Keratinocyte (primary cell): ENCODE measurements around a stretch of chr4.

CAGE:
- cytosol, long polyA minus RNA, result no peak
- cytosol, long polyA plus RNA, result no peak
- long polyA plus RNA, result no peak
- nucleus, long polyA minus RNA, result no peak
- nucleus, long polyA plus RNA, result no peak
Measured at GRCh38 chr4:73397537-73397997, 6.5 kb upstream of the ALB start.

CAGE:
- cytosol, long polyA minus RNA, result no peak
- cytosol, long polyA plus RNA, result no peak
- long polyA plus RNA, result no peak
- nucleus, long polyA minus RNA, result no peak
- nucleus, long polyA plus RNA, result no peak
Measured at GRCh38 chr4:73481299-73481643, 274 bp upstream of the AFM start.

DNA sequence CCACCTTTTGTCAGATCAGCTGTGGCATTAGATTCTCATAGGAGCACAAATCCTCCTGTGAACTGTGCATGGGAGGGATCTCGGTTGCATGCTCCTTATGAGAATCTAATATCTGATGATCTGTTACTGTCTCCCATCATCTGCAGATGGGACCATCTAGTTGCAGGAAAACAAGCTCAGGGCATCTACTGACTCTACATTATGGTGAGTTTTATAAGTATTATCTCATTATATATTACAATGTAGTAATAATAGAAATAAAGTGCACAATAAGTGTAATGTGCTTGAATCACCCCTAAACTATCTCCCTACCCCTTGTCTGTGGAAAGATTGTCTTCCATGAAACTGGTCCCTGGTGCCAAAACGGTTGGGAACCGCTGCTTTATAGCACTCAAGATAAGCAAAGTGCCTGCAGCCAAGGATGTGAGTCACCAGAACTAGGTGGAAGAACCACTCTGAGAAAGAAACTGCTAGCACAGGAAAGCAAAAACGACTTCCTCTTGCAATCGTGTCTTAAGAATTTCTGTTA is 32.6 kb upstream of the CXCL8 start:
CAGE:
- cytosol, long polyA minus RNA, result no peak
- cytosol, long polyA plus RNA, result no peak
- long polyA plus RNA, result no peak
- nucleus, long polyA minus RNA, result no peak
- nucleus, long polyA plus RNA, result no peak

GRCh38 chr4:73709262-73709972 is 31.0 kb upstream of the CXCL8 start:
CAGE:
- cytosol, long polyA minus RNA, result no peak
- cytosol, long polyA plus RNA, result no peak
- long polyA plus RNA, result no peak
- nucleus, long polyA minus RNA, result no peak
- nucleus, long polyA plus RNA, result no peak

GRCh38 chr4:73855485-73855812 is 2.4 kb downstream of the PF4V1 start:
CAGE:
- cytosol, long polyA minus RNA, result no peak
- cytosol, long polyA plus RNA, result no peak
- long polyA plus RNA, result no peak
- nucleus, long polyA minus RNA, result no peak
- nucleus, long polyA plus RNA, result no peak

GRCh38 chr4:74039373-74039875 is 935 bp upstream of the CXCL3 start:
CAGE:
- cytosol, long polyA minus RNA, result no peak
- cytosol, long polyA plus RNA, result no peak
- long polyA plus RNA, result no peak
- nucleus, long polyA minus RNA, result no peak
- nucleus, long polyA plus RNA, result no peak

CAGE:
- cytosol, long polyA minus RNA, result no peak
- cytosol, long polyA plus RNA, result no peak
- long polyA plus RNA, result no peak
- nucleus, long polyA minus RNA, result no peak
- nucleus, long polyA plus RNA, result no peak
Measured at GRCh38 chr4:74167591-74167919, 9.6 kb downstream of the MTHFD2L start.

GRCh38 chr4:74375674-74376321 is 10.9 kb downstream of the EREG start:
CAGE:
- cytosol, long polyA minus RNA, result no peak
- cytosol, long polyA plus RNA, result no peak
- long polyA plus RNA, result no peak
- nucleus, long polyA minus RNA, result no peak
- nucleus, long polyA plus RNA, result no peak

GRCh38 chr4:74529558-74529979 is 84.6 kb downstream of the AREG start:
CAGE:
- cytosol, long polyA minus RNA, result no peak
- cytosol, long polyA plus RNA, result no peak
- long polyA plus RNA, result no peak
- nucleus, long polyA minus RNA, result no peak
- nucleus, long polyA plus RNA, result no peak

CAGE:
- cytosol, long polyA minus RNA, result no peak
- cytosol, long polyA plus RNA, result no peak
- long polyA plus RNA, result no peak
- nucleus, long polyA minus RNA, result no peak
- nucleus, long polyA plus RNA, result no peak
Measured at GRCh38 chr4:74539592-74539791, 94.6 kb downstream of the AREG start.

DNA sequence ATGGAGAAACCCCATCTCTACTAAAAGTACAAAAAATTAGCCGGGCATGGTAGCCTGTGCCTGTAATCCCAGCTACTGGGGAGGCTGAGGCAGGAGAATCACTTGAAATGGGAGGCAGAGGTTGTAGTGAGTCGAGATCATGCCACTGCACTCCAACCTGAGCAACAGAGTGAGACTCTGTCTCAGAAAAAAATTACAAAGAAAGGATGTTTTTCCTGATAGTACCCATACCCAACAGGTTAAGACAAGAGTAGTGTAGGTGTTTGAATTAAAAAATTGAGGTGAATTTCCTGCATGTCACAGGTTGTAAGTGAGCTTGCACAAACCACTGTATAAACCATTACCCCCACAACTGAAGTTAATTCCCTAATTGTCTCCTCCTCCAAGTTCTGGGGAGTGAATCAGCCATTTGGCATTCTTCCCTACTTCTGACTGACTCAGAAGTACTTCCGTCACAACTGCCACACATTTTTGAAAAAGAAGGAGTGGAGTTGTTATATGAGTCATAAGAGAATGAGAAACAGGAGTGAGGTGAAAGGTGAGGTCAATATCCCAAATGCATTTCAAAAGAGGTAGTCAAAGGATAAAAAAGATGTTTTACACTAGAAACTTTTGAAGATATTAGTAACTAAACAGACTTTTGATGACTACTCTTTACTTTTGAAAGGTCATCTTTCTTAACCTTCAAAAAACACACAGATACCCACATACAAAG is 134.6 kb downstream of the BTC start:
CAGE:
- cytosol, long polyA minus RNA, result no peak
- cytosol, long polyA plus RNA, result no peak
- long polyA plus RNA, result no peak
- nucleus, long polyA minus RNA, result no peak
- nucleus, long polyA plus RNA, result no peak

DNA sequence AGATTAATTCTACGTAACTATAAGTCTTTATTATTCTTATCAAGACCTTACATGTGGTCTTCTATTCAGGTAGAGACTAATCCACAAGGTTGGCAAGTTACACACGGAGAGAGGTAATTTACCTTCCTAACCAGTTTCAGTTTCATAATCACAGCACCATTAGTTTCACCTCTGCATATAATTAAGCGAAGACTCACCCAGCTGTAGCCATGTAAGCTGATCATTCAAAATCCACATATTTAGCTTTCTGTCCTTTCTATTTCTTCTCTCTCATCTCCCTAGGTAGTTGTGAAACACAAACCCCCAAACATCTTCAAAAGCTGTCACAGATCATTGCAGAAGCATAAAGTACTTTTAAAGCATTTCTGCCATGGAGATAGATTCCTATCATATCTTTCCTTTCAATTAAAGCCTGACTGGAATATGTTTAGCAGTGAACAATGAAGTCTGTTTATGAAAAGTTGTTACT is 78.5 kb downstream of the BTC start:
CAGE:
- cytosol, long polyA minus RNA, result no peak
- cytosol, long polyA plus RNA, result no peak
- long polyA plus RNA, result no peak
- nucleus, long polyA minus RNA, result no peak
- nucleus, long polyA plus RNA, result no peak

DNA sequence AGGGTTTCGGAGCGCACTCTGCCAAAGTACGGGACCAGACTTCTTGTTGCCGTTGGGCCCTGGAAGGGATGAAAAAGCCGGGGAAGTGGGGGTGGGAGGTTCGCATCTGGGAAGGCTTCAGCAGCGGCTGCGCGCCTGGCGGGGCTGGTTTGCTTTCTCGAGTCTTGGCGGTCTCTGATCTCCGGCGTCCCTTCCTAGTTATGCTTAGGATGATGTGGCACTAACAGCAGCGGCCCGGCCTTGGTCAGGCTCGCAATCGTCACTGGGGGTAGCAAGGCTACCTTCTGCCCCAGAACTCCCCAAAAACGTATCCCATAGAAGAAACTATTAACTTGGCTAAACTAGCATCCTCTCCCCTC is 759 bp downstream of the PARM1 start:
CAGE:
- cytosol, long polyA minus RNA, result no peak
- cytosol, long polyA plus RNA, result no peak
- long polyA plus RNA, result no peak
- nucleus, long polyA minus RNA, result no peak
- nucleus, long polyA plus RNA, result no peak

DNA sequence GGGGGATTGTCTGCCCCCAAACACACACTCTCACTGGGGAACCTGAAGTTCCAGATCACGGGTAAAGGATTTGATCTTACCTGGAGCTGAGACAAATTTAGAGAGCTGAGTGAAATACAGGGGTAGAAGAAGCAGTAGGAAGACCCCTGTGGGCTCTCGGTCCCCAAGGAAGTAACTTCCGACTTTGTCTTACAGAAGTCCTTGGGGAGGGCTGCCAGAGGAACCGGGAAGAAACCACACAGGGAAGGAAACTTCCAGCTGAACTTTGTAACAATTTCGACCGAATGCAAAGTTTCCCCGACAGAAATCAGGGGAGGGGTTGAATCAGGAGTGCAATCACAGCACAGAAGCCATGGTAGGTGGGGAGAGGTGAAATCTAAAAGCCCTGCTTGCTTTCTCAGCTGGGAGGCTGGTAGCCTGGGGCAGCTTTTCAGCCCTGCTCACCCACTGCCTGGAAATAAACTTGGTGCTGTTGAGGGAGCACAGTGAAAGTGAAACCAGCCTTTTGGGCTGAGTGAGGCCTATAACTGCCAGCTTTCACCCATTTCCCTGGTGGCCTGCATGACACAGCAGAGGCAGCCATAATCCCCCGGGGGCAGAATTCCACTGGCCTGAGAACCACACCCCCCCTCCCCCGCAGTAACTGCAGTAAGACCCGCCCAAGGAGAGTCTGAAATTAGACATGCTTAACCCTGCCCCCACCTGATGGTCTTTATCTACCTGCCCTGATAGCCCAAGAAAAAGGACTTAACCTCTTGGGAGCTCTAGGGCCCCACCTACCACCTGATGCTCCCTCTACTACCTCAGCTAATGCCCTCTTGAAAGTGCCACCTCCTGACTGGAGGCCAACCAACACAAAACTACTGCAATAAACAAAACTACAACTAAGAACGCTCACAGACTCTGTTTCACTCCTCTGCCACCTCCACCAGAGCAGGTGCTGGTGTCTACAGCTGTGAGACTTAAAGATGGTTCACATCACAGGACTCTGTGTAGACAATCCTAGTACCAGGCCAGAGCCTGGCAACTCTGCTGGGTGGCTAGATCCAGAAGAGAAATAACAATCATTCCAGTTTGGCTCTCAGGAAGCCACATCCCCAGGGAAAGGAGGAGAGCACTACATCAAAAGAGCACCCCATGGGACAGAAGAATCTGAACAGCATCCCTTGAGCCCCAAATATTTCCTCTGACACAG is 248.2 kb downstream of the PARM1 start:
CAGE:
- cytosol, long polyA minus RNA, result no peak
- cytosol, long polyA plus RNA, result no peak
- long polyA plus RNA, result no peak
- nucleus, long polyA minus RNA, result no peak
- nucleus, long polyA plus RNA, result no peak

DNA sequence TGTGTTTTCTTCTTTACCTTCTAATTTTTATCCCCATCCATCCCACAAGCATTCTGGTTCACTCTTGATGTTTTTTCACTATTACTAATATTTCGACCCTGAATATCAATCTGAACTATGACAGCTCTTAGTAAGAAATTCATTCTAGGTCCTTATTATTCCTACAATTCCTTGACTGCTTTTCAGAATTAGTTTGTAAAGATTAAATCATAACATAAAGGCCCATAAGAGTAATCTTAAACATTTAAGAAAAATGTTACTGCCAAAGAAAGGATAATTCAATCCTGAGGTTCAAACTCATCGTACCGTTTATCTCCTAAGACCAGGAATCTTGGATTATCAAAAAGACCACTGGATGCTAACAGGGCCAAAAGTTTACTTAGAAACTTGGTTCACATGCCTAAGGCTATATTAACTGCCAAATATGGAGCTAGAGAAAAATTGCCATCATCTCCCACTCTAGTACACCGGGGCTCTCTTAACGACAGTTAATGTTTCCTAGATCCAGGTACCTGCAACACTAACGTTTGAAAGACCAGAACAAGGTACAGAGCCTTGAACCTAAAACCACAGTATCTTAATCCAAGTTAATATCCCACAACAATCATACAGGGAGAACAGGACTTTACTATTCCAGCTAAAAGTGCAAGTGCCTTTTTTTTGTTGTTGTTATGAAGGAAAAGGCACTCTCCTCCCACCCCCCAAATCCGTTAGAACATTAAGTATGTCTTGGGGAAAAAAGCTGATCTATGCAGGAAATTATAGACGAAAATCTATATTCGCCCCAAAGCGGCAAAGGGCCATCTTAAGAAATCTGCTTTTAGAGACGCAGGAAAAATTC is 1.5 kb downstream of the G3BP2 start:
CAGE:
- cytosol, long polyA minus RNA, result no peak
- cytosol, long polyA plus RNA, result no peak
- long polyA plus RNA, result no peak
- nucleus, long polyA minus RNA, result no peak
- nucleus, long polyA plus RNA, result no peak

DNA sequence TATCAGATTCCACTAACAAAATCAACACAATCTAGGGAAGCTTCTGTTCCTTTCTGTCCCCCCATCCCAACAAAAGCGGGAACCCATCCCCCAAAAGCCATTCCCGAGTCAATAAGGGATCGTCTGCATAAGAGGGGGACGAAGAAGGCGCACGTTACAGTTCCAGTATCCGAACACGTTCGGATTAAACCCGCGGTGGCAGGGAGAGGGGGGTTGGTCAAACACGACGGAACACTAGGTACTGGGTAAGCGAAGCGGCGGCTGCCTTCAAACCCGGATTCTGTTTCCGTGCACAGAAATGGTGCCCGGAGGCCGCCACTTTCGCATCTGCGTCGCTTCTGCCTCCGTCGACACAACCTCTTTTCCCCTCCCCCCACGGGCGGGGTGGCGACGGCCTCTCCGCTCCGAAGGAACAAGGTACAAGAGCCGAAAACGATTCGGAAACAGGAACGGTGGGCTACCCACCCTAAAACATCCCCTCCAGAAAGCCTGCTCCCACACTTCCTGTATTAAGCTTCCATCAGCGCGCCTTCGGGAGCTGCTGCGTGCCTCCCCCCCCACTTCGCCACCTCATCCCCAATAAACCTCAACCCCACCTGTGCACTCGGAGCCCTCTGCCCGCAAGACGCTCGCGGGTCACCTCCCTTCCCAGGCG is 736 bp downstream of the G3BP2 start:
CAGE:
- cytosol, long polyA minus RNA, result no peak
- cytosol, long polyA plus RNA, result no peak
- long polyA plus RNA, result no peak
- nucleus, long polyA minus RNA, result no peak
- nucleus, long polyA plus RNA, result no peak

CAGE:
- cytosol, long polyA minus RNA, result no peak
- cytosol, long polyA plus RNA, result no peak
- long polyA plus RNA, result no peak
- nucleus, long polyA minus RNA, result no peak
- nucleus, long polyA plus RNA, result no peak
Measured at GRCh38 chr4:75725540-75726142, 1.3 kb downstream of the USO1 start.

DNA sequence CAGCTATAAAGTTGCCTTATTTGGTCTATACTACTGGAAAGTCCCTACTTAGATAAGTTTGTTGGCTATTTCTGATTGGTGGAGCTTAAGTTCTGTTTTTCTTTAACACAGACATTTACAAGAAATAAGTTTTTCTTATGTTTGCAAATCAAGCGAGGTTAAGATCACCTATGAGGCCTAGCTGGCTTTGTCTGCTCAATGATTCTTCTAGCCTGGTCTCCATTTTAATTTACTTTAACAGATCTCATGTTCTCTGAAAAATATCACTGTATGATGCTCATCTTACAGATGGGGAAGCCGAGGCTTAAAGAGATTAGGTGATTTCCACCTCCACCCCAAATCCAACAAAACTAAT is 56.5 kb downstream of the PPEF2 start:
CAGE:
- cytosol, long polyA minus RNA, result no peak
- cytosol, long polyA plus RNA, result no peak
- long polyA plus RNA, result no peak
- nucleus, long polyA minus RNA, result no peak
- nucleus, long polyA plus RNA, result no peak

CAGE:
- cytosol, long polyA minus RNA, result no peak
- cytosol, long polyA plus RNA, result no peak
- long polyA plus RNA, result no peak
- nucleus, long polyA minus RNA, result no peak
- nucleus, long polyA plus RNA, result no peak
Measured at GRCh38 chr4:75989878-75990484, 764 bp downstream of the SDAD1 start.

DNA sequence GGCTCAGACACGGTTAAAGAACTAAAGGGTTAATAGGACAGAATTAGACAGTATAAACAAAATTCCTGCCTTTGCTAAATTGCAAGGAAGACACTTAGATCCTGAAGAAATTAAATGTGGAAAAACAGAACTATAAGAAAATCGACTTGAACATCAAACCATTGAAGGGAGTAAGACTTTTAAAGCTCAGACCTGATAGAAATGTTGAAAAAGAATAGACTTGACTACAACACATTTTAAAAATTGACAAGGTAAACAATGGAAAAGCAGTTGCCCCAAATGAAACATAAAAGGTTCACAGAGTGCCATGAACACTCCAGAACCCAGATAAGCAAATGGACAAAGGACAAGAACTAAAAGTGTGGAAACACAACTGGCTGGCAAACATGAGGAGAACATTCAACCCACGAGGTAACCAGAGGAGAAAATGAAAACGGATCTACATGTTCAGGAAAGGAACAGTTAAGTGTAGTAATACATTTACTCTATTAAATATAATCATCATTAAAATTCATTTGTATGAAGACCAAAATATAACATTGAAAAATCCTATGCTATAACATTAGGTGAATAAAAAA is 26.5 kb downstream of the SCARB2 start:
CAGE:
- cytosol, long polyA minus RNA, result no peak
- cytosol, long polyA plus RNA, result no peak
- long polyA plus RNA, result no peak
- nucleus, long polyA minus RNA, result no peak
- nucleus, long polyA plus RNA, result no peak